Breast epithelium (tissue), 2 donors: ENCODE data around the gene BBS4.

DNA sequence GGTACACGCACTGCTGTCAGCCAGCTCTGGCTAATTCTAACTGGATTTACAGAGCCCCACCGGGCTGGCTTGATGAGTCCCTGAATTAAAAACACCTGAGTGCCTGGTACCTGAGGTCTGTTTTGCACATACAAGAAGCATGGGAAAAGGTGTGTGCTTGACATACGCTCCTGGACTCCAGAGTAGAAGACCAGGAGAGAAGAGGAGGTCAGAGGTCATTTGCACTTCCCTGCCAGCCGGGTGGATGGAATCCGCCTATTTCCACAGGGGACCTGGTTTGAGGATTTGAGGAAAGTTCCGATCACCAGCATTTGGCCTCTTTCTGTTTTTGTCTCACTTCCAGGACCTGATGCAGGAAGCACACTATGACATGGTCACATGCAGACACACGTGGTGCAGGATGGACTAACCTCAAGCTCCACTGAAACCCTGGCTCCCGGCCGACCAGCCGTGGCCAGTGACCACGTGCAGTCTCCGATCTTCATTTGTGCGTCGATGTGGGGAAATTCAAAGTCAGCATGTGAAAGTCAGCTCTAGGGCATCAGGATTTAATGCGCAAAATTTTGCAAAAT, 303.5 kb downstream of the UACA start:
- PRO-cap, result no peak
- RAMPAGE, long total RNA, 2 experiments, result no peak in any of the 2 experiments

GRCh38 chr15:70795216-70795637, 31.9 kb upstream of the UACA start:
- PRO-cap, result no peak
- RAMPAGE, long total RNA, 2 experiments, result no peak in any of the 2 experiments

DNA sequence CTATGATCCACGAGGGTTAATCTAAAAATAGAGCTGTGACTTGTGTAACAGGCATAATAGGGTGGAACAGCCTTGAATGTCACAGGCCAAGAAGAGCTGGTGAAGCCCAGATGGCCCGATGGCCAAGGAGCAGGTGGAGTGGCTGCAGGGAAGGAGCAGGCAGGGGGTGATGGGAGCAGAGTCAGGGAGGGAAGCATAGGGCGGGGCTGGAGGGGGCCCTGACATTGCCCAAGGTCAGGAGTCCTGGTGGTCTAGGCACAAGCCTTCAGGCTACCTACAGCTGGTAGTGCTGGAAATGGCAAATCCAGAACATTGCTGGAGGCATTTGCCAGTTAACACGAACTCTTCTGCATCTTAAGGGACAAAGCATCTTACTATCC, 24.1 kb downstream of the LARP6 start:
- PRO-cap, result no peak
- RAMPAGE, long total RNA, 2 experiments, result no peak in any of the 2 experiments

DNA sequence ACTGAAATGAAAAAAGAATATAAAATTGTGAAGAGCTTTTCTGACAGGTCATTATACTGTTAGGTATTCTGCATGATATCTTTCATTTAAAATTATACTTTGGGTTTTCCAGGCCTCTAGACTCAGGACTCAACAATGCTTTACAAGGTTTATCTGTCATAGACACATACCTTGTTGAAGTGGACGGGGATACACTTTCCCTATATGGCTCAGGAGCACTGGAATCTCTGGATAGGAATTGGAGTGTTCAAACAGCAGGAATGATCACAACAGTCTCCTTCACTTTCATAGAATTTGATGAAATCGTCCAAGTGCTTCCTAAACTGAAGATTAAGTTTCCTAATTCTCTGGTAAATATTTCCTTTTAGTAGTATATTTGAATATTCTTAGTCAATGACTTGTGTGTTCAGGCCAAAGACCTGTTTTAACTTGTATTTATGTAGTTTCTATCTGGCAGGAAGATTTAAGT, 107.0 kb upstream of the THSD4 start:
- PRO-cap, result no peak
- RAMPAGE, long total RNA, 2 experiments, result no peak in any of the 2 experiments

- PRO-cap, result no peak
- RAMPAGE, long total RNA, 2 experiments, result no peak in any of the 2 experiments
Measured at GRCh38 chr15:71168313-71168855, 53.1 kb downstream of the THSD4 start.

DNA sequence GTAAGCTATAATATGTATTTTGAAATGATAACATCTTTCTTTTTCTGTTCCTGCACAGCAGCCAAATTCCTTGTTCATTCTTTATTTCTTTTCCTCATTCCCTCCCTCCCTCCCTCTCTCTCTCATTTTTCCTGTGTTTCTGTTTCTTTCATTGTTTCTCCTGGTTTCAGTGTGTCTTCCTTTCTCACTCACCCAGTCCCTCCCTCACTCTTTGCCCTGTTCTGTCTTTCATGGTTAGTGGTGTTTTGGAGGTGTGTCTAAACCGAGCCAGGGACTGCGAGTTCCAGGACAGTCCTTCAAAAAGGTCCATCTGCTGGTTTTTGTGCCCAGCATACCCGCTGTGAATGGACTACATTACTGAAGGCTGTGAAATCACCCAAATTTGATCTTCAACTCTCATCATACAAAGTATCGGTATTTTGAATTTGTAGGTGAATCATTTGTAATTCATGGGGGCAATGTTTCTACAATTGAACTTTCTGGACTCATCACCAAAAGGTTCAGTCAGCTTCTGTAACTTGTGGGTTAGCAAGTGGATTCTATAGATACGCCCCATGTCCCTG, 165.3 kb downstream of the THSD4 start:
- PRO-cap, result no peak
- RAMPAGE, long total RNA, 2 experiments, result no peak in any of the 2 experiments

DNA sequence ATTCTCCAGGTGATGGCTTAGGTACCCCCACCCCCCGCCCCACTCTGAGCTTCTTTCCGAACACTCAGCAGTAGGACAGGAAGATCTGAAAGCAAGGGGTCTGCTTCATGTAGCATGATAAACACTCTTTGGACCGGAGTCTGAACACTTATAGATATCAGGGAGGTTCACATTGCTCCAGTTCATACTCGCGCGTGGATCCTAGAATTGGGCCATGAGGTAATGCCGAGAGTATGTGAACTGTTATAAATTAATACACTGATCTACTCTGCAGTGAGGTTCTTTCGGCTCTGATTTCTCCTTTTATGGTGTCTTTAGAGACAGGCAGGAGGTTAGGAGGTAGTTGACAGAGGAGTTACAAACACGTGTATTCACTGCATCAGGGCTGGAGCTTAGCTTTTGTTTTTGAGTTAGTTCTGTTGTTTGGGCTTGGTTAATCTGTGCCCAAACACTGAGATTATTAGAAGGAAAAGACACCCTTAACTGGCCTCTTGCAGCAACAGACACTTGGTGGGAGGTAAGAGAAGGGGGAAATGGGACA, 223.0 kb downstream of the THSD4 start:
- PRO-cap, result no peak
- RAMPAGE, long total RNA, 2 experiments, result no peak in any of the 2 experiments

DNA sequence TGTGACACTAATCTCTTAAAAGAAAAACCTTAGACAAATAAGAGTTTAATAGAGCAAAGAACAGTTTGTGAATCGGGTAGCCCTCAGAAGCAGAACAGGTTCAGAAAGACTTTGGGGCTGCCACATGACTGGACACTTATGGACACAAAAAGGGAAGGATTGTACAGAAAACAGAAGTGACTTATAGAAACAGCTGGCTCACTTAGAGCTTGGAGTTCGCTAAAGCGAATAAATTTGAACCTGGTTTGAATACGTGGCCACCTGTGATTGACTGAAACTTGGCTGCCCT, 270.0 kb downstream of the THSD4 start:
- PRO-cap, result no peak
- RAMPAGE, long total RNA, 2 experiments, result no peak in any of the 2 experiments

GRCh38 chr15:71409432-71410131, 294.3 kb downstream of the THSD4 start:
- PRO-cap, result no peak
- RAMPAGE, long total RNA, 2 experiments, result no peak in any of the 2 experiments

GRCh38 chr15:71696420-71697256, 113.7 kb upstream of the NR2E3 start:
- PRO-cap, result no peak
- RAMPAGE, long total RNA, 2 experiments, result no peak in any of the 2 experiments

- PRO-cap, result no peak
- RAMPAGE, long total RNA, 2 experiments, result no peak in any of the 2 experiments
Measured at GRCh38 chr15:71780733-71781287, 29.5 kb upstream of the NR2E3 start.

DNA sequence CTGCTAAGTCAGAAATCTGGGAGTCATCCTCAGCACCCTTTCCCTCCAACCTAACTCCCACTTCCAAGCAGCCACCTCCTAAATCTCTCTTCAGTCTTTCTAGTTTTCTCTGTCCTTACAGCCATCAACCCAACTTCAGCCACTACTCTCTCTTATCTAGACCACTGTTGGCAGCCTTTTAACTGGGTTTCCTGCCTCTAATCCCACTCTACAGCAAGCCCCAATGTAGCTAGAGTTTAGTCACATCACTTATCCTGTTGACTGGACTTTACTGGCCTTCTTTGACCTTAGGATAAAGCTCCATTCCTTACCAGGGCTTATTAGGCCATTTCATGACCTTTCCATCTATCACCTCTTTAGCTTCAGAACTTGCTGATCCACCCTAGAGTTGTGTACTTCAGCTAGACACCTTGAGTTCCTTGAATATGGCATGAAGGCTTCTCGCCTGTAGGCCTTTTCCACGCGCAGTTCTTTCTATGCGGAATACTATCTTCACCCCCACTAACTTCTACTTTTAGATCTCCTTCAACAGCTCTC, 8.4 kb downstream of the HEXA start:
- PRO-cap, result no peak
- RAMPAGE, long total RNA, 2 experiments, result no peak in any of the 2 experiments

DNA sequence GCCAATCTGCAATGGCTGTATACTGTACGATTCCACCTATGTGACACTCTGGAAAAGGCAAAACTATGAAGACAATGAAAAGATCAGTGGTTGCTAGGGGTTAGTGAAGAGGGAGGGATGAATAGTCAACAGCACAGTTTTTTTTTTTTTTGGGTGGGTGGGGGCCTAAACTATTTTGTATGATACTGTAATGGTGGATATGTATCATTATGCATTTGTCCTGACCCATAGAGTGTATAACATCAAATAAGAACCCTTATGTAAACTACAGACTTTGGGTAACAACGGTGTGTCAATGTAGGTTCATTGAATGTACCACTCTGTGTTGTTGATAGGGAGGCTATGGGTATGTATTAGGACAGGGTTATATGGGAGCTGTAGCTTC, 49.2 kb downstream of the ARIH1 start:
- PRO-cap, result no peak
- RAMPAGE, long total RNA, 2 experiments, result no peak in any of the 2 experiments

DNA sequence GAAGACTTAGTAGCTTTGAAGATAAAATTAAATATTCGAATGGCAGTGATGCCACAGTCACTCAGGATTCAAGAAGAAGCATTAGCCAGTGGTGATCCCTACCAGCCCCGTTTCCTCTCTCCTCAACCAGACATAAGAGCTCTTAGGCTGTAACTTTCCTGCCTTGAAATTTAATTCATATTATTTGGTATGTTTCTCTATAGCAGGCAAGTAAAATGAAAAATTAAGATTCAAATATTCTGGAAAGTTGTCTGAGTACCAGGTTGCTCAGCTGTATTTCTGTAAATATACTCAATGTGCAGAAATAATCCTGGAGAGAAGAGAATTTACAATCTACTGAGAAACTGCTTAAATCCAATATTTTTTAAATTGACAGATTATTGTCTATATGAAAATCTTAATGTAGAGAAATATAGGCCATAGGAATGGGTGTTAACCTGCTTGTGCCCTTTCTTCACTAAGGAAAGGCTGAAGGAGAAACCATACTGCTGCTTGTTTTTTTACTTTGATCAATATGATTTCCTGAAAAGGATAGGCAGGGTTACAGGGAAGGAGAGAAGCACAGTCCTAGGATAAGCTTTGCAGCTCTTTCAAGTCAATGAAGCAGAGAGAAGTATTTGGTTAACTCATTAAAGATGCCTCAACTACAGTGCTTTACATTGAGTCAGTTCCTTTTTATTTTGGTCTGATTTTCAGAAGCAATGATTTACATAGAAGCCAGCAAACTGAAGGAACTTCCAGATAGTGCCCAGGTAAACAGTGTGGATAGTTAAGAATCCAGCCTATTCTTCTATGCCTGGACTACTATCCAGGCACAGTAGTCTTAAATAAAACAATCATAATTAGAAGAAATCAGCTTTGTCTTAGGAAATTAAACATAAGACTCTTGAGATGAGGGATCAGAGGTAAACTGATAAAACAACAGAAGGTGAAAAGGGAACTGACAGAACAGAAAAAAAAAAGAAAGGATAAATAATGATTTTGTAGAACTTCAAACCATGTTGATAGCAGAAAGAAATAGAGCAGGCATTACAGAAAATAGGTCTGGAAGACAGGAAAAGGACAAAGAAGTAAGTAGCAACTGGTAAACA, 64.7 kb downstream of the ARIH1 start:
- PRO-cap, result no peak
- RAMPAGE, long total RNA, 2 experiments, result no peak in any of the 2 experiments

DNA sequence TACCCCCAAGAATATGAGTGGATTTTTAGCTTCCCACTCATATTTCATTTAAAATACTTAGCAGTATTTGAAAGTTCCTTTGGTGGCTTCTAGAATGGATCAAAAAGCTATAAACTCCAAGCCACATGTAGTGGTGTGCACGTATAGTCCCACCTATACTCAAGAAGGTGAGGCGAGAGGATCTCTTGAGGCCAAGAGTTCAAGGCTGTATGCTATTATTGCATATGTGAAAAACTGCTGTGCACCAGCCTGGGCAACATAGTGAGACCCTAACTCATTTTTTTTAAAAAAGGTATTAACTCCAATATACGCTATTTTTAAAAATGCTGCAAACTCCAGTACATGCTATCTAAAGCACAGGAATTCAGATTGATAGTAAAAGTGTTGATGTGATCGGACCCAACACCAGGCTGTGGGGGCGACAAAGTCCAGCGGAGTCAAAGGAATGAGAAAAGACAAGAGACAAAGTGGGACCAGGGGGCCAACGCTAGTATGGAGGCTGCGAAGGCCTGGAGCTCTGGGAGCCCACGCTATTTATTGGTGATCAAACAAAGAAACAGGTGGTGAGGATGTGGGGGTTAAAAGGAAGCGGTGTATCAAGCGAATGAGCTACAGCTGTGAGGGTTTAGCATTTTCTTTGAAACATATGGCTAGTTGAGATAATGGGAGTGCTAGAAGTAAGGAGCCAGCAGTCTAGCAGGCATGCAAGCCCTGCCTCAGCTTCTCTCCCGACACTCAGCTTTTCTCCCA, 66.6 kb downstream of the ARIH1 start:
- PRO-cap, result no peak
- RAMPAGE, long total RNA, 2 experiments, result no peak in any of the 2 experiments

DNA sequence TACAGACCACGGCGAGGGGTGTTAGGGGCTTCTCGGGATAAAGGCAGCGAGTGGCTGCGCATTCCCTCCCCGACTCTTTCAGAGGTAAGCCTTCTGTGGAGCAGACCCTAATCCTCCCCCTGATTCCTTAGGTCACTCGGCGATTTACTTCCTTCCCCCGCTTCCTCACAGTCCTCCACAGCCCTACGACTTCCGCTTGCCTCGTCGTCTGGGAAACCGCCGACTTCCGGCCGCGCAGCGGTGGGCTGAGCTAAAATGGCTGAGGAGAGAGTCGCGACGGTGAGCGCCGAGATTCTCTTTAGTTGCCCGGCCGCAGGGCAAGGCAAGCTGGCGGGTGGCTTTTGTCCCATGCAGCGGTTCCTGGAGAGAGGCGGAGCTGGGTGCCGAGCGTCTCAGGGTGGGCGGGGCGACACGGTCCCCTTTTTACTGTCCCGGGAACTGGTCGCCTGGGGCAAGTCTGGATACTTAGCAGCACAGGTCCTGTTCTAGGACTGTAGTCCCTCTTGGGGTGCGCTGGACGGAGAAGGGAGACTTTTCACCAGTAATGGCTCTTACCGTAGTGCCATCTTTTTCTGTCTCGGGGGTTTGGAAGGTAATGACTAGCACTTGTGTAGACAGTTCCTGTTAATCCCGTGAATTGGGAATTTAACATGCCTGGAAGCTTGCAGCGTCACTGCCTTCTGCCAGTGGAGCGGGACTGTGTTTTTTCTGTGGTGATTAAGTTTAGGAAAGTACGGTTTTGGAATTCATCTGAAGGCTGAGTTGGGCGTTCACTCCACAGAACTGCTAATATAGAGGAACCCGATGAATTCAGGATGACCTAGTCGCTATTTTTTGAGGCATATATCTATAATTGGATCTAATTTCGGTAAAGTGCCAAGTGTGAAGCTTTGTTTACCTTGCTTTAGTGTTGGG, at the start of gene BBS4:
Gene BBS4 (plus strand): TSS at position 235 of the 915 bp plus-strand sequence.
- PRO-cap, result bidirectional peak, plus-strand start at position 253 of the sequence, minus-strand start at position 179 of the sequence
- RAMPAGE, long total RNA, 2 experiments, result start-site peak on the plus strand in 1 of 2 experiments, centred at position 238 of the sequence, 170 reads per replicate

GRCh38 chr15:72782843-72783409, 632 bp downstream of the ADPGK start:
- PRO-cap, result unidirectional peak, plus-strand start at chr15:72783139; unidirectional peak, plus-strand start at chr15:72783325
- RAMPAGE, long total RNA, 2 experiments, result no peak in any of the 2 experiments

DNA sequence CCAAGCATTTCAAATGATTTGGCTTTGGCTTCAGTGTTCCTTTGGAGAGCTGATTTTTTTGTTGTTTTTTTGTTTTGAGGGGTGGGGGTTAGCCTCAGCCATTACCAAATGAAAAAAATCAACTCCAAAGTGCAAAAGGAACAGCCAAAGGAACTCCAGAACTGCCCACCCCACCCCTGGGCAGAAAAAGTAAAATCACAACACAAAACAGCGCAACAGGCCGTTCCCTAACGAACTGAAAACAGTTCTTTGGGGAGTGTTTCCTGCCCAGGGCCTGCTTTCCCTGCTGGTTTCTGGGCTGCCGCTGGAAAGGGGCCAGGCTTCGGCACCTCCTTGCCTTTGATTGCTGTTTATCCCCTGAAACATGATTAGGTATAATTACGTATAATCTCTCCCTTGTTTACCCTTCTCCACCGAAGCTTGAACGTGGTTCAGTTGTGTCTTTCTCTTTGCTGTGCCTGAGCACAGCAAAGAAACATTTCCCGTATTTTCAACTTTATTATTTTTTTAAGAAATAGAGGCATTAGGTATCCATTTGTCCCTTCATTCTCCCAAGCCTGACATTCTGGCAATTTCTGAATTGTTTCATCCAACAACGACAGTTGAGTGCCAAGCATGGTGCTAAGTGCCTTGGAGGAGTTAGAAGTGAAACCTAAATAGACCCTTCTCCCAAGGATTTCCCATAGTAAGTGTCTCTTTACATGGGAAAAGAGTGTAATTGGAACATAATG, 57.4 kb upstream of the NEO1 start:
- PRO-cap, result no peak
- RAMPAGE, long total RNA, 2 experiments, result no peak in any of the 2 experiments

GRCh38 chr15:73019286-73019593, 33.0 kb upstream of the NEO1 start:
- PRO-cap, result no peak
- RAMPAGE, long total RNA, 2 experiments, result no peak in any of the 2 experiments

DNA sequence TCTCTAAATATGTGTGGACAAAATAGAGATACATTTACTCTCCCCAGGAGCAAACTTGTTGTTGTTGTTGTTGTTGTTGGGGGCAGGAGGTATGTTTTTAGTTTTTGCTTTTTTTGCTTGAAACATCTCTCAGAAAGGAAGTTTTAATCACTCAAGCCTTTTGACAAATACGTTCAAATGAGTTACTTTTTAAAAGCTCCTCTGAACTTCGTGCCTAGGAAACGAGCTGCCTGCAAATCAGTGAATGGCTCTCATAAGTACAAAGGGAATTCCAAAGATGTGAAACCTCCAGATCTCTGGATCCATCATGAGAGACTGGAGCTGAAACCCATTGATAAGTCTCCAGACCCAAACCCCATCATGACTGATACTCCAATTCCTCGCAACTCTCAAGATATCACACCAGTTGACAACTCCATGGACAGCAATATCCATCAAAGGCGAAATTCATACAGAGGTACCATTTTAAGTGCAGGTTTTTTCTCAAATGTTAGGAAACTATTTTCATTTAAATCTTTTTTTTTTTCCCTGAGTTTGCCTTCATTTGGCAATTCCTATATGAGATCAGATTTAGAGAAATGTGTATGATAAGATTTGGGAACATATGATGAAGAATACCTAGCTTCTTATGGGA, 80.5 kb downstream of the HCN4 start:
- PRO-cap, result no peak
- RAMPAGE, long total RNA, 2 experiments, result no peak in any of the 2 experiments